ENCODE results near the genes HDAC5, UBTF, SLC4A1 and RUNDC3A.

DNA sequence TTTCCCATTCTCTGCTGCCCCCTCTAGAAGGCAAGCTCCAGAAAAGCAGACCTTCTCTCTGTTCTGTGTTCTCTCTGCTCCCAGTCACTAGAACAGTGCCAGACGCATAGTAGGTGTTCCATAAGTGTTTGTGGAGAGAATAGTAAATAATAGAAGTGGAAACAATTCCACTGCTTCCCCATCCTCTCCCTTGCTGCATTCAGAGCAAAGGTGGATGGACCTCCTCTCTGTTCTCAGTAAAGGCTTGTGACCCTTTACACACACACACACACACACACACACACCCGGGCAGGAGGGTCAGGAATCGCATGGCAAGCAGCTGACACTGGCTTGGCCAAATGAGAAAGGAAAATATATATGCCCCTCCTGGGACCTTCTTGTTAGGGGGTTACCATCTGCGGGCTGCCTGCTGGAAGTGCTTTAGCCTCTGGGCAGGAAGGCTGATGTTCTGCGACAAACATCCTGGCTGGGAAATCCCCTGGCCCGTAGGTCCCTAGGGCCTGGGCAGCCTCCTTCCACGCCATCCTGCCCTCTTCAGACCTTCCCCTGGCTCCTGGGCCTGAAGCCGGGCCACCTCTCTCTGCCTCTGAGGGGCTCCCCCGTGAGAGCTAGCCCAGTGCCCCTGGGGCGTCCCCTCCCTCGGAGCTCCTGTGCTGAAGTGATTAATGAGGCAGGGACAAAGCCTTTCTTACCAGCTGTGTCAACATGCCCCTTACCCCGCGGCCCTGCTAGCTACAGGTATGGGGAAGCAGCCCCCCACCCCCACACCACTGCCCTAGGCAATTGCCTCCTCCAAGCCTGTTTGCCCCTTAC lies 32.5 kb upstream of the ETV4 start:
- RRBS, result no CpG with 5 or more reads among the region's 13 CpGs

GRCh38 chr17:43634689-43635231 lies 27.0 kb downstream of the MEOX1 start:
- RRBS, result 50% methylated on average over 1 of the region's 13 CpGs

GRCh38 chr17:43640233-43640778 lies 21.4 kb downstream of the MEOX1 start:
- RRBS, result no CpG with 5 or more reads among the region's 6 CpGs

DNA sequence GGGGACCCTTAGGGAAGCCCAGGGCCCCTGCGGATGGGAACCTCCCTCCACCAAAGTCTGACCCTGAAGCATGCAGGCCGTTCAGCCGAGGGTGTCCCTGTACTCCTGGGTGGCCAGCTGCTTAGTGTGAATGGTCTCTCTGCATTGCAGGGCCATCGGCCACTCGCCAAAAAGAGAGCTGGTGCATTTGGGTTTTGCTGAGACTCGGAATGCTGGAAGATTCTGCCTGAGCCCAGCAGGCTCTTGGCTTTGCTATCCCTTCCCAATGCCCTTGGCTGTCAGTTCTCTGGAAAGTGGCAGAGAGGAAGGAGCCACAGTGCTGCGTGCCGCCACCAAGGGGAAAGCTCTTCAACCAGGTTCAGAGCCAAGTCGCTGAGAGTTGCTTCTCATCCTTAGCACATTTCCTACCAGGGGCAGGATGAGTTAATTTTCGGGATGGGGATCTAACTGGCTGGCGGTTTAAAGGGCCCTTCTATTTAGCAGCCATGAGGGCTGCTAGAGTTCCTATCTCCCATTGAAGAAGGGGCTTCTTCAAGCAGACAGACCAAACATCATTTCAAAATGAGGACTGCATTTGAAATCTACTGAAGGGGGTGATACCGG lies 2.7 kb downstream of the MEOX1 start:
- RRBS, result no CpG with 5 or more reads among the region's 12 CpGs

- RRBS, result 3% methylated on average over 21 of the region's 75 CpGs
Observed at GRCh38 chr17:43755219-43755833, 3.3 kb downstream of the SOST start.

DNA sequence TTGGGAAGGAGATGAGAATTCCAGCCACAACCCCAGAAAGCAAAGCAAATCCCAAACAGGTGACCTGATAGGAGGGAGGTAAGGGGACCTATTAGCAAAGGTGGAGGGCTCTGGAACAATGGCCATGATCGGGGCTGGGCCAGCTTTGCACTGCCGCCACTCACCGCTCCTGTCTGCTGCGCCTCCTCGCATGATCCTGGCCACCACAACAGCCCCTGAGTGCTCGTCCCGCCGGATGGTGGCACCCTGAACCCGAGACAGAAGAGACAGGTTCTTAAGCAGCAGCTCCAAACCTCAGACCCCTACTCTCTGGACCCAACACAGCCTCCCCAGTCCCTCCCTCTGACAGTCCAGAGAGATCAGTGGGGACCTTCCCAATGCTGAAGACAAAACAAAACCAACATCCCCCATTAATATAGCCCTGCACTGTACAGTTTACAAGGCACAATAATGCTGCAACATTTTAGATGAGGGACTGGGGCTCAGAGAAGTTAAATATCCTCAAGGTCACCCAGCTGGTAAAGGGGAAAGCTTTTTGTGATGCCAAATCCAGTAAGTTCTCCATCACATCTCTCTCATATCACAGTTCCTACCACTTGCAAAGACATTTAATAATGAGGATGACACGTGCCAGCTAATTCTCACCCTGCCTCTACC lies 5.2 kb downstream of the MPP3 start:
- RRBS, result no CpG with 5 or more reads among the region's 10 CpGs

DNA sequence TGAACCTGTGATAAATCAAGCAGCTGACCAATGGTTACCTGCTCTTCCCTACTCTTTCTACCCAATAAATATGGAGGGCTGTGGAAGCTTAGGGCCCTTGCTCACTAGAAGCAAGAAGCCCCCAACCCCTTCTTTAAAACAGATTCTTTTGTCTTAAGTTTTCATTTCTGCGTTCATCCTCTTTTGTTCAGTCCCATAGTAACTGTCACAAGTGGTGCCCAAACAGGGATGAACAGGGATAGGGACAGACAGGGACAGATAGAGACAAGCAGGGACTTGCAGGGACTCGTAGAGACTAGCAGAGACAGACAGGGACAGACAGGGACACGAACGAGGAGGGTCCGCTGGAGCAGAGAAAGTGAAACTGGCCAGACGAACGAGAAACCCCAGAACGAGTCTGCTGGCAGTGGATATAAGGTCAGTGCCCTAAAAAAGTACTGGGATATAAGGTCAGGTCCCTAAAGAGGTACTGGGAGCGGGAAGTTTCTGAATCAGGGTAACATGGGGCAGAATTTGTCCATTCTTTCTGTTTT lies 25.3 kb downstream of the CD300LG start:
- RRBS, result no CpG with 5 or more reads among the region's 9 CpGs

- RRBS, result 2% methylated on average over 14 of the region's 29 CpGs
Observed at GRCh38 chr17:43994870-43995276, 9.5 kb upstream of the NAGS start.

GRCh38 chr17:44086770-44087426 lies 16.4 kb downstream of the G6PC3 start:
- RRBS, result no CpG with 5 or more reads among the region's 16 CpGs

GRCh38 chr17:44114510-44115258 lies 8.8 kb downstream of the HDAC5 start:
- RRBS, result no CpG with 5 or more reads among the region's 7 CpGs

DNA sequence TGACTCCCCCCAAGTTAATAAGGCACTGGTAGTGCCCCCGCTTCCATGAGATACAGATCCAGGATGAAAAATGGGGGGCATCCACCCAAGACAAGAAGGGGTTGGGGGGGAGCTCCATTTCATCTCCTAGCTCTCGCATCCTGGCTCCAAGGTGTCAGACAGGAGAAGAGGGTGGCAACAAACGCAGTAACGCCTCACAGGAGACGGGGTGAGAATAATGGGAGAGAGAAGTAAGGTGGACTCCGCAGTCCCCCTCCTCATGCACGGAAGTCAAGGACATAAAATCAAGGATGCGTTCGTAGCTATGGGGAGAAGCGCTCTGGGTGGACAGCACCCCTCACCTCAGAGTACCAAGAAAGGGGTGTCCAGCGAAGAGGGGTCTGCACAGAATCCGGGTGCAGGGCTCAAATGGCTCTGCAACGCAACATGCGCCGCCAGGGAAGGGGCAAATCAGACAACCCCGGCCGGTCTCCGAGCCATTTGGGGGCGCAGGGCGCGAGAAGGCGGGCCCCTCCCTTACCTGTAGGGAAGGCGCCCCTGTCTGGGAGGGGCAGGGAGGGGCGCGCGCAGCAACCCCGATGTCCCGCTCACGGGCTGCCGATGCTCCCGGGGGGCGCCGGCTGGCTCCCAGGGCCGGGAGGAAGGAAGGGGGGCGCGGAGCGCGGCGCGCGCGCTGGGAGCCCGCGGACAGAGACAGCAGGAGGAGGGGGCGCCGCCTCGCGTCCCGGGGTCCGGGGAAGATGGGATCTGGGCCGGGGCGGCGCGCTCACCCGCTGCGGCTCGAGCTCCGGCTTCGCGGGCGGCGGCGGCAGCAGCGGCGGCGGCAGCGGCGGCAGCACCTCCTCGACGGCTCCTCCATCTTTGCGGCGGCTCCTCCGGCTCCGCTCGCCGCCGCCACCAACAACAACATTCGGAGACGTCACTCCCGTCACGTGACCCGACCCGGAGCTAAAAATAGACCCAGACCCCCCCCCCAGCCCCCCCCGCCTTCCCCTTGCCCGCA lies at the start of gene HDAC5:
HDAC5 (minus strand) TSS at position 908 of the 1,003 bp plus-strand sequence.
- RRBS, result 1% methylated on average over 48 of the region's 85 CpGs

DNA sequence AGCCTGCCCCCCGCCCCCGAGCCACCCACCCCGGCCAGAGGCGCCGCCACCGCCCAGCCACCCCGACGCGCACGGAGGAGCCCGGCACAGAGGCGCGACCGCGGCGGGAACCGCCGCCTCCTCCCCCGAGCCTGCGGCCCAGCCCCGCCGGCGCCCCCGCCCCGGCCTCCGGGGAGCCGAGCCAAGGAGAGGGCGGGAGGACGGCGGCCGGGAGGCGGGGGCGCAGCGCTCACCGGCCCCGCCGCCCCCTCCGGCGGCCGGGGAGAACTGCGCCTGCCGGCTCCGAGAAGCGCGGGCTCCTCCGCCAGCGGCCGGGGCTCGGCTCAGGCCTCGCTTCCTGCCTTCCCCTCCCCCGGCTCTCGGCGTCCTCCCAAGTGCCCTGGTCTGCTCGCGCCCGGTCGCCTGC lies 536 bp downstream of the UBTF start:
- RRBS, result 2% methylated on average over 38 of the region's 57 CpGs

DNA sequence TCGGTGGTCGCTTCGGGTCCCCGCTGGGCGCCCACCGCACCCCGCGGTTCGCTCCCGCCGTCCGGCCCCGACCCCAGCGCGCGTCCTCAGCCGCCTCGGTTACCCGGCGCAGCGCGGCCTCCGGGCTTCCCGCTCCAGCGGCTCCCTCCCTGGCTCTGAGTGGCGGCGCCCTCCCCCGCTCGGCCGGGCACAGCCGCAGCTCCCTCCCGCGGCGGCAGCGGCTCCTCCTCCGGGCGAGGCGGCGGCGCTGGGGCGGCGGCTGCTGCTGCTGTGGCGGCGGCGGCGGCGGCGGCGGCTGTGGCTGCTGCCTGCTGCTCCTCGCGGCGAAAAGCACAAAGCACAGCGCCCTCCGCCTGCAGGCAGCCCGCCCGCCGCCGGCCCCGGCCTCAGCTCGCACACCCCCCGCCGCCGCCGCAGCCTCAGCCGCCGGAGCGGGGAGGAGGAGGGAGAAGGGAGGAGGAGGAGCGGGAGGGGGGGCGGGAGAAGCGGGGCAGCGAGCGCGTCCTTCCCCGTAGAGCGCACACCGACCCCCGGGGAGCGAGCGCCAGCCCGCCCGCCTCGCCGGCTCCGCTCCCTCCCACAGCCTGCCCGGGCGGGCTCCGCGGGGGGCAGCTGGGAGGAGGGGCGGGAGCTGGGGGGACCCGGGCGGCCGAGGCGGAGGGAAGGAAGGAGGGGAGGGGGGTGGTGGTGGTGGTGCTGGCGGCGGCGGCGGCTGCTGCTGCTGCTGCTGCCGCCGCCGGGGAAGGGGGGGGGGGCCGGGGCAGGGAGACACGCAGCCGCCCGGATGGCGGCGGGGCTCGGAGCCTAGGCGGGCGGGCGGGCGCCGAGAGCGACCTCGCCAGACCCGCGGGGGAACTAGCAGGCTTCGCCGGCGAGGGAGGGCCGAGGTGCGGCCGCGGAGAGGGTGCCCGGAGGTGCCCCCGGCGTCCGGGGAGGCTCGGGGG lies at the start of gene UBTF:
UBTF (minus strand) TSS at position 334 of the 944 bp plus-strand sequence.
- RRBS, result 2% methylated on average over 79 of the region's 128 CpGs

DNA sequence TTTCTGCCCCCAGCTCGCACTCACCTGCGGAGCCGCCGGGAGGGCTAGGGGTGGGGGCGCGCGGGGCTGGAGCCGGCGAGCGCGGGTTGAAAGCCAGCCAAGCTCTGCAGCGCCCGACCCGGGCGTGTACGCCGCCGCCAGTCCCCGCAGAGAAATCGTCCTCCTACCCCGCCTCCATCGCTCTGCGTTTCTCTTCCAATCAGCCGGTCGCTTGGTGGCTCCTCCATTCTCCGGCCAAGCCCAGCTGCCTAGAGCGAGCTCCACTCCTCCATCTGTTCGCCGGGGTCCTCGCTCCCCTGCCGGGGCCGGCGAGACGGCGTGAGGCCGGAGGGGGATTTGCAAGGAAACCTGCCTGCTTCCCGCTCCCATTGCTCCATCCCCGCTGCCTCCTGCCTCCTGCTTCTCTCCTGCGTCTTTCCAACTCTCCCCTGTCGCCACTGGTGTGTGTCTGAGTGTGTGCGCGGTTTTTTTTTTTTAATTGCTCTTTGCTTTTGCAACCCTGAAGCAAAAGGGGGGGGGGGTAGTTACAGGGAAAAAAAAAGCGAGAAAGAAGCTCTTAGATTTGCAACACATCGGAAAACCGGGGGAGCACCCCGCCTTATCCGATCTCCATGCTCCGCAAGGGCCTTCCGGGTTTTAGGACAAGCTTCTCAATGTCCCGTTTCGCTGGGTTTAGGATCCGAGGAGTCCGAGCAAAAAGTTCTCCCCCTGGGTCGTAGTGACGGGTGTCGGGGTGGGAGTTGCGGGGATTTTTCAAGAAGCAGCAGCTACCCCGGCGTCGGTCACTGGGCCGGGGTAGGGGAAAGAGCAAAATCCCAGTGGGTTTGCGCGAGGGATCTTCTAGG lies 1.9 kb upstream of the UBTF start:
- RRBS, result 2% methylated on average over 29 of the region's 63 CpGs

- RRBS, result no CpG with 5 or more reads among the region's 13 CpGs
Observed at GRCh38 chr17:44268043-44268514, at the start of gene SLC4A1. Gene SLC4A1, minus strand, starts transcription at chr17:44268135.

- RRBS, result no CpG with 5 or more reads among the region's 15 CpGs
Observed at GRCh38 chr17:44280082-44280839, 12.3 kb upstream of the SLC4A1 start.

GRCh38 chr17:44307525-44308738 lies at the start of gene RUNDC3A:
Gene RUNDC3A, plus strand, starts transcription at chr17:44308601.
- RRBS, result 2% methylated on average over 11 of the region's 63 CpGs

DNA sequence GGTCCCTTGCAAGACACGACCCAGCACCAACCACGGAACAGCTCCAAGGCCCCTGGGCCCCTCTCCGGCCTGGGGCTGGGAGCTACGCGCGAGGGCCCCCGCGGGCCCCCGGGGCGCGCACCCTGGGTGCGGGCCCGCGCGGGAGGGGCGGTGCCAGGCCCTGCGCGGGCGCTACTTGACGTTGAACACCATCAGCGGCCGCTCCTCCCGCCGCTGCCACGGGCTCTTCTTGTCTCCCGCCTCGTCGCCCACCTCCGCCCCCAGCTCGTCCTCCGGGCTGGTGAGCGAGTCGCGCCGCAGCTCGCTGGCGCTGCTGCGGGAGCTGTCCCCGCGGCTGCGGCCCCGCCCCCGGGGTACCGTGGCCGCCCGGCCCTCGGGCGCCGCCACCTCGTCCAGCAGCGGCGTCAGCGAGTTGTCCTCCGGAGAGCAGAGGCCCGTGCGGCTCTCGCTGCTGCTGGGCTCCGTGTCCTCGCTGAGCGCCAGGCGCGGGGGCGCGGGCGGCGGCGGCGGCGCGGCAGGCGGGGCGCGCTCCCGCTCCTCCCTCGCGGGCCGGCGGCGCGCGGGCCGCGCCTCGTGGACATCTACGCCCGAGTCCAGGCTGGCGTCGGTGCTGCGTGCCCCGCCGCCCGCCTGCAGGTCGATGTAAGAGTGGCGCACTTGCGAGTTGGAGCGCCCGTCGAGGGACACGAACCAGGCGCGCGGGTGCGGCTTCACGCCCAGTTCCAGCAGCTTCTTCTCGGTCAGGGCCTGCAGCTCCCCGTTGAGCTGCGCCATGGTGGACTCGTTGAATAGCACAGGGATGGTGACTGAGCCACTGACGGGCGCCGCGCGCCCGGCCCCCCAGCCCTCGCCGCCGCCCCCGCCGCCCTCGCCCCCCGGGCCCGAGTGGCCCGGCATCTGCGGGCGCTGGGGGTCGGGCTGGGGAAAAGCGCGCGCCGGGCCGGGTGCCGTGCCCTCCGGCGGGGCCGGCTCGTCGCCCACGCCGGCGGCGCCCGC lies 8.8 kb downstream of the GRN start:
- RRBS, result 15% methylated on average over 45 of the region's 142 CpGs

GRCh38 chr17:44462889-44463276 lies 40.3 kb downstream of the GPATCH8 start:
- RRBS, result no CpG with 5 or more reads among the region's 9 CpGs

- RRBS, result no CpG with 5 or more reads among the region's 12 CpGs
Observed at GRCh38 chr17:44559602-44560229, 2.4 kb downstream of the FZD2 start.

Data from non-pigmented ciliary epithelial cell (primary cell).